HepG2 (cell line): ENCODE results near the gene TMEM204.

- RRBS, 2 experiments, result 77 to 83% methylated on average over 4 of the region's 17 CpGs
CAGE:
- cytosol, long polyA minus RNA, result no peak
- cytosol, long polyA plus RNA, result no peak
- long polyA plus RNA, result no peak
- nucleus, long polyA minus RNA, result no peak
- nucleus, long polyA plus RNA, result no peak
Observed at GRCh38 chr16:973366-973746, 2.6 kb upstream of the LMF1 start.

GRCh38 chr16:987913-988253, 6.3 kb downstream of the SOX8 start:
- RRBS, 2 experiments, result 13 to 16% methylated on average over 6 of the region's 16 CpGs
CAGE:
- cytosol, long polyA minus RNA, result no peak
- cytosol, long polyA plus RNA, result no peak
- long polyA plus RNA, result no peak
- nucleus, long polyA minus RNA, result no peak
- nucleus, long polyA plus RNA, result no peak

DNA sequence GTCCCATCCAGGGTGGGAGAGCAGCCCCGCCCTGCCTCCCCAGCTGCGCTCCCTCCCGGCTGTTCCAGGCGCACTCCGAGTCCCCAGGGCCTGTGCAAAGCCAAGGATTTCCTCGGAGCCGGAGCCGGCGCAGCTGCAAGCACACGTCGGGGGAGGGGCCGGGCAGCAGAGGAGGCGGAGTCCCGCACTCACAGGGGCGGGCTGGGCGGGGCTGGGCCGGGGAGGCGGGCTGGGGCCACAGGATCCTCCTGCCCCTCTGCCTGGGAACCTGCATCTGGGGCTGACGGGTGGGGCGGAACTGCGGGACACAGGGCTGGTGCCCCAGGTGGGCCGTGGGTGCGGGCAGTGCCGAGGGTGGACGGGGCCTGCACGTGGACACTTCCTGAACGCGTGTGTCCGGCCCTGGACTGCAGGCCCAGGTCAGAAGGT, 24.1 kb upstream of the SSTR5 start:
- RRBS, 2 experiments, result 3% methylated on average over 10 to 12 of the region's 29 CpGs
CAGE:
- cytosol, long polyA minus RNA, result no peak
- cytosol, long polyA plus RNA, result no peak
- long polyA plus RNA, result no peak
- nucleus, long polyA minus RNA, result no peak
- nucleus, long polyA plus RNA, result no peak

DNA sequence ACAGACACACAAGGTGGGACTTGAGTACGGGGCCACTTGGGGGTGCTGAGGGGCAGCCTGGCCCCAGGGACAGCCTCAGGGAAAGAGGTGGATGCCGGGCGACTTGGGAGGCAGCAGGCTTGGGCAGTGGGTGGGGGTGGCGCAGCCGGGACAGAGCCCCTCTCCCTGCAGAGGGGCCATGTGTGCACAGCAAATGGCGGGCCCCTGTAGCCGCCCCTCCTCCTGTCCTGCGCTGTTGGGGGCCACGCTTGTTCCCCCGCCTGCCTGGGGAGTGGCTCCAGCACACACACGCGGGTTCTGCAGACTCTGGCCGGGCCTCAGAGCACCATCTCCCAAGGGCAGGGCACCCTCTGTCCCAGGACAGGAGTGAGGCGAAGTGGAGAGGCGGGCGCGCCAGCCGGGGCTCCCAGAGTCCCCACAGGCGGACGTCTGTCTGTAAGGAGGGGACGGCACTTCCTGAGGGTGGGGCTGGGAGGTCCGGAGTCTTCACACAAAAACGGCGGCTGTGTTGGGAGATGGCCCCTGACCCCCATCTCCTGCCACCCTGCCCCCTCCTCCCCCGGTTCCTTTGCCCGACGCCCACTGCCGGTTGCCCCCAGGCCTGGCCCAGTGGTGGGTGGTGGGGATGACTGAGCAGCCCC, 5.8 kb downstream of the C1QTNF8 start:
- RRBS, 2 experiments, result 3% methylated on average over 15 to 17 of the region's 28 CpGs
CAGE:
- cytosol, long polyA minus RNA, result no peak
- cytosol, long polyA plus RNA, result no peak
- long polyA plus RNA, result no peak
- nucleus, long polyA minus RNA, result no peak
- nucleus, long polyA plus RNA, result no peak

DNA sequence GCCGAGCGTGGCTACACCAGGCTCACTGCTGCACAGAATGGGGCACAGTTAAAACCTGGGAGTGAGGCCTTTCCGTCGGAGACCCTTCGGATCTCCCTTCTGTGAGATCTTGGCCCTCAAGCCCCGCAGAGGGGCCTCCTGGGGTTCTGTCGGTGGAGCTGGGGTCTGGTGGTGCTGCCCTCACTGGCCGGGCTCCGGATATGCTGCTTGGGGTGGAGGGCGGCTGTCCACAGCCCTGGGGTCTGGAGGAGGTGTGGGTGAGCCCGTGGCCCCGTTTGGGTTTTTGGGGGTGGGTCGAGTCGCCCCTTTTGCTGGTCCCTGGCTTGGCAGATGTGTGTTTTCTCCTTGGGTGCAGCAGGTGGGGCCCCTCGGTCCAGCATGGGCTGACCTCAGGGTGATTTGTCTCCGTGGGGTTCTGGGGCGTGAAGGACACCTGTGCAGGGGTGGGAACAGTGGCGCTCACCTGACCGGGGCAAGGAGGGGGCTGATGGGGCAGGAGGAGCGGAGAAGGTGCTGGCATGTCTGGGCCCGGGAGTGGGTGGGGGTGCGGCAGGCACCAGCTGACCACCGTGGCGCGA, 11.8 kb downstream of the CACNA1H start:
- RRBS, 2 experiments, result 66 to 71% methylated on average over 3 of the region's 25 CpGs
CAGE:
- cytosol, long polyA minus RNA, result no peak
- cytosol, long polyA plus RNA, result no peak
- long polyA plus RNA, result no peak
- nucleus, long polyA minus RNA, result no peak
- nucleus, long polyA plus RNA, result no peak

GRCh38 chr16:1221646-1221975, 3.5 kb downstream of the TPSG1 start:
- RRBS, 2 experiments, result 63% methylated on average over 1 of the region's 9 CpGs; no CpG with 5 or more reads in 1 of the 2 experiments
CAGE:
- cytosol, long polyA minus RNA, result no peak
- cytosol, long polyA plus RNA, result no peak
- long polyA plus RNA, result no peak
- nucleus, long polyA minus RNA, result no peak
- nucleus, long polyA plus RNA, result no peak

DNA sequence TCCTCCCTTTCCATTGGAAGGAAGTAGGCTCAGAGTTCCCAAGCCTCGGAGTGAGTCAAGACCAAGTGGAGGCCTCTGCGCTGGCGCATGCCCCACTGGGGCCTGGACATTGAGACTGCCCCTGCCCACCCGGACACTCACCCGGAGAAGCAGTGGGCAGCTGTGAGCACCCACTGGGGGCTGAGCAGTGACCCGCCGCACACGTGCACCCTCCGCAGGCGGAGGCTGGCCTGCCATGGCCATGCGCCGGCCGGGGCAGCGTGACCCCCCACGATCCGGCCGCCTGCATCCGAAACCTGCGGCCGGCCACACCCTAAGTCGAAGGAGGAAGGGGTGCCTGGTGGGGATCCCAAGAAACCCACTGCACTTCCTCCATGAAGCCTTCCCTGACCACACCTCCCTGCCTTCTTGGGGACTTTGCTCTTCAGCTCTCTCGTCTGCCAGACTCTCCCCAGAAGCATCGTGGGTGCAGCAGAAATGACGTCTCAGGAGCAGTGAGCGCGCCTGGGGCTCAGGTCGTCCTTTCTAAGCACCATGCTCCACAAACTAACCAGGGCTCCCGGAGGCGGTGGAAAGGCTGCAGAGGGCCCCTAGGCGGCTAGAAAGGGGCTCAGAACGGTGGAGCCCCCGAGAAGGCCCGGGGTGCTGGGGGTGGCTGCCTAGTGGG, 1.7 kb downstream of the TPSG1 start:
- RRBS, 2 experiments, result 30 to 32% methylated on average over 6 of the region's 33 CpGs
CAGE:
- cytosol, long polyA minus RNA, result no peak
- cytosol, long polyA plus RNA, result no peak
- long polyA plus RNA, result no peak
- nucleus, long polyA minus RNA, result no peak
- nucleus, long polyA plus RNA, result no peak

DNA sequence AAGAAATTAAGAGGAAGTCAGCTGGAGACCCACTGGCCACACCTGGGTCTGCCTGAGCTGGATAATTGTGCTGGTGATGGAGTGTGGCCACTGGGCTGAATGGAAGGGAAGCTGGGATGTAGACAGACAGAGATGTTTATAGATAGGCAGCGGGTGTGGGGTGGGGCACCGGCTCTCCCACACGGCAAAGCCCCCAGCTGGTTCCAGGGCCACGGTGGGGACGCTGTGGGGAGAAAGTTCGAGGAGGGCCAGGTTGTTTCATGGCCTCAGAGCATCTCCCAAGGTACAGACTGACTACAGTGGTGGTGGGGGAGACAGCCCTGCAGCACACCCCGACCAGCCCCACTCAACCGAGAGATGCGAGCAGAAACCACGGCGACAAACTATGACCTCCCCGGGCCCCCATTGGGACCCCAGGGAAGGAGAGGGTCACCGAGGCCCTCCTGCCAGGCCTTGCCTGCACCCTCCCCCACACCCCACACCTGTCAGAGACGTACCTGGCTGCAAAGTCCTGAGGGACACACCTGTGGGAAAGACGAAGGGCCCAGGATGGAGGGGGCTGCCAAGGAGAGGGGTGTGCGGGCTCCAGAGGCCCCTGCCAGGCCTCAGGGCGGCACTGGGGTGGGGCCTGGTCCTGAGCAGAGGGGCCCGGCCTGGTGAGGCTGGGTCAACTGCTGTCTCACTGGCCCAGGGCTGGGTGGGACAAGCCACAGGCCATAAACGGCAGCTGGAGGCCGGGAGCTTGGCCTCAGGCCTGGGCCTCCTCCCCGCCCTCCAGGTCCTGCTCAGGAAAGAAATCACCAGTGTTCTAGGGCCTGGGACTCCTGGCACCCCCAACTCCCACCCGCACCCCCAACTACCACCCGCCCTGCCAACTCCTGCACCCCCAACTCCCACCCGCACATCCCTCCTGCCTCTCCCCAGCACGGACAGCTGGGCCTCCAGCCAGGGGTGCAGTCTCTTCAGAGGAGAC, 677 bp downstream of the TPSG1 start:
- RRBS, 2 experiments, result 0 to 7% methylated on average over 2 to 3 of the region's 25 CpGs
CAGE:
- cytosol, long polyA minus RNA, result no peak
- cytosol, long polyA plus RNA, result no peak
- long polyA plus RNA, result no peak
- nucleus, long polyA minus RNA, result no peak
- nucleus, long polyA plus RNA, result no peak

DNA sequence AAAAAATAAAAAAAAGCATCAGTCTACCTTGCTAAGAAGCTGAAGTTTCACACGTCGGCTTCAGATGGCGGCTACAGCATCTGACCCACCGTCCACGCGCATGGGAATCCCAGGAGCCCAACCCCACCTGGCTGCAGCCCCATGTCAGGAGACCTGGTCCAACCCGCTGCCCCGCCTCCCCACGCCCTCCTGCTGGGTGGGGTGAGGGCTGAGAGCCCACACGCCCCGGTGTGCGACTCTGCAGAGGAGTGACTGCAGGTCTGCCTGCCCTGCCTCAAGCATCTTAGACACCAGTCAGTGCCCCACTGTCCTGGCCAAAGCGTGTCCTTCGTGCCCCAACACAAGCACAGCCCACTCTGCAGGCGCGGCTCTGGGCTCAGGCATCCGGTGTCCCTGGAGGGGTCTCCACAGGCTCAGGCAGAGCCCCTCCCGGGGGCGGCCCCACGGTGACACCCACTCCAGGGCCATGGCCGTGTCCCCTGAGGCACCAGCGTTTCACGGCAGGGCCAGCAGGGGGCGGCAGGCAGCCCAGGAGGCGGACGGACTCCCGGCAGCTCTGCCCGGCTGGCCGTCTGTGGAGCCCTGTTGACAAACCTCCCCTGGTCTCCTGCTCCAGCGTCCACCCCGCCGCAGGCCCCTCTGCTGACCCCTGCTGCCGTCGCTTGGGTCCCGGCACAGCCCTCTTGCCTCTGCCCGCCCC, 8.7 kb upstream of the UBE2I start:
- RRBS, 2 experiments, result 4 to 11% methylated on average over 7 of the region's 36 CpGs
CAGE:
- cytosol, long polyA minus RNA, result no peak
- cytosol, long polyA plus RNA, result no peak
- long polyA plus RNA, result no peak
- nucleus, long polyA minus RNA, result no peak
- nucleus, long polyA plus RNA, result start-site peak on the minus strand centred at position 121 of the sequence, 20 bp wide, 9 and 21 reads in 2 replicates

DNA sequence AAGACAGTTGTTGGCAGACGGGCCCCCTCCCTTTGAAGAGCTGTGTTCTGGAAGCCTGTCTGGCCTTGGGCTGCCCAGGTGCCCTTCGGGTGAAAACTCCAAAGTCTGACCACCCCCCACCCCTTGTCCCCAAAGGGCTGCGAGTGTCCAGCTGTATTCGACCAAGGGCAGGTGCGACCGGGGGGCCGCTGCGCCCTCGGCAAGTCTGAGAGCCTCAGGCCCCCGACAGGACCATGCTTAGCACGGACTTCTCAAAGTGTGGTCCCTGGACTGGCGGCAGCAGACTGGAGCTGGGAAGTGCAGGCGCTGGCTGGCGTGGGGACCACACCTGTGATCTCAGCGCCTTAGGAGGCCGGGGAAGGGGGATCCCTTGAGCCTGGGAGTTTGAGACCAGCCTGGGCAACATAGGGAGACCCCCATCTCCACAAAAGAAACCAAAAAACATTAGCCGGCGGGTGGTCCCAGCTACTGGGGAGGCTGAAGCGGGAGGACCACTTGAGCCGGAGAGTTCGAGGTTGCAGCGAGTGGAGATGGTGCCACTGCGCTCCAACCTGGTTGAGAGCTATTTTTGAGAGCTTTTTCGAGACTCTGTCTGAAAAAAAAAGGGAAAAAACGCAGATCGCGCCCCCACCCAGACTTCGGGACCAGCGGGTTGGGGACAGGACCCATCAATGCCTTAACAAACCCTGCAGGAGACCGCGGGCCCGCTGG, 987 bp upstream of the BAIAP3 start:
- RRBS, 2 experiments, result 26 to 38% methylated on average over 4 of the region's 32 CpGs
CAGE:
- cytosol, long polyA minus RNA, result no peak
- cytosol, long polyA plus RNA, result no peak
- long polyA plus RNA, result no peak
- nucleus, long polyA minus RNA, result no peak
- nucleus, long polyA plus RNA, result no peak

- RRBS, 2 experiments, result no CpG with 5 or more reads among the region's 3 CpGs
CAGE:
- cytosol, long polyA minus RNA, result no peak
- cytosol, long polyA plus RNA, result no peak
- long polyA plus RNA, result no peak
- nucleus, long polyA minus RNA, result no peak
- nucleus, long polyA plus RNA, result no peak
Observed at GRCh38 chr16:1392397-1392647, 22.2 kb downstream of the UNKL start.

- RRBS, 2 experiments, result 78 to 80% methylated on average over 11 of the region's 36 CpGs
CAGE:
- cytosol, long polyA minus RNA, result no peak
- cytosol, long polyA plus RNA, result no peak
- long polyA plus RNA, result no peak
- nucleus, long polyA minus RNA, result no peak
- nucleus, long polyA plus RNA, result no peak
Observed at GRCh38 chr16:1426875-1427594, 3.8 kb upstream of the PERCC1 start.

GRCh38 chr16:1427801-1428487, 2.9 kb upstream of the PERCC1 start:
- RRBS, 2 experiments, result 54 to 58% methylated on average over 3 of the region's 46 CpGs
CAGE:
- cytosol, long polyA minus RNA, result no peak
- cytosol, long polyA plus RNA, result no peak
- long polyA plus RNA, result no peak
- nucleus, long polyA minus RNA, result no peak
- nucleus, long polyA plus RNA, result no peak

DNA sequence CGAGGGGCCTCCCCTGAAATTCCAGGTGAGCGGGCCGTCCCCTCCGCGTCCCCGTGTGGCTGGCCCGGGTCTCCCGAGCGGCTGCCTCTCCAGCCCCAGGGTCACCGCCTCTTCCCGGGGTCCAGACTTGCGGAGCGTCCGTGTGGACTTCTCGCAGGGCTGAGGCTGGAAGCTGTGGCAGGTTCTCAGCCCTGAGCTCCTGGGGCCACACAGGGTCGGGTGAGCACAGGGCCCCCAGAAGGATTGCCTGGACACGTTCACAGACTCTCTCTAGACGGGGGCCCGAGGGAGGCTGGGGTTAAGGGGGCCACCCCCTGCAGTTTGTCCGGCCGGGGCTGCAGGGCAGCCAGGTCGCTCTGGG, 7.5 kb downstream of the TELO2 start:
- RRBS, 2 experiments, result 95 to 96% methylated on average over 12 of the region's 22 CpGs
CAGE:
- cytosol, long polyA minus RNA, result no peak
- cytosol, long polyA plus RNA, result no peak
- long polyA plus RNA, result no peak
- nucleus, long polyA minus RNA, result no peak
- nucleus, long polyA plus RNA, result no peak

DNA sequence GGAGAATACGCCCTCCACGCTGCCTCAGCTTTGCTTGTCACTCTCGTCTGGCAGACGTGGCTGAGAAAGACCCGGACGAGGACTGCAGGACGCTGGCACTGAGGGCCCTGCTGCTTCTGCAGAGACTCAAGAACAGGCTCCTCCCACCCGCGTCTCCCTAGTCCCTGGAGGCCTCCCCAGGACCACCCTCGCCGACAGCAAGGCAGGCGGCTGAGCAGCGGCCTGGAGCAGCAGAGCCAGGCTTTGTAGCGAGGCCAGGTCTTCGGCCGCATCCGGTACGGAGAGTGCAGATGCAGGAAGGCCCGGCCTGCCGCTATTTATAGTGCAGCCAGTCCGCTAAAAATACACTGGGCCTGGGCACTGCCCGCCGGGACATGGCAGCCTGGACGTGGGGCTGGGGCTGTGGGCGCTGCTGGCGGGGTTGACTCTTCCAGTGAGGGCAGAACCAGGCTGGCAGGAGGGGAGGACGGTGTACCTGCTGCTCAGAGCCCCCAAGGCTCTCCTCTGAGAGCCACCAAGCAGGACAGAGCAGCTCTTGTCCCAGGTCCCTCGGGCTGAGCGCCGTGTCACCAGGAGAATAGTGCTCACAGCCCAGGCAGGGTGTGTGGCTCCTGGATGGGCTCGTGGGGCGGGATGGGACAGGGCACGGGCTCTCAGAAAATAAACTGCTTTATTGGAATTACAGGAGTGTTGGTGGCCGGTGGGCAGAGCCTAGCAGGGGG, 16.8 kb downstream of the TELO2 start:
- RRBS, 2 experiments, result 89 to 90% methylated on average over 6 of the region's 34 CpGs
CAGE:
- cytosol, long polyA minus RNA, result no peak
- cytosol, long polyA plus RNA, result no peak
- long polyA plus RNA, result no peak
- nucleus, long polyA minus RNA, result no peak
- nucleus, long polyA plus RNA, result no peak

- RRBS, 2 experiments, result 94 to 96% methylated on average over 5 to 8 of the region's 26 CpGs
CAGE:
- cytosol, long polyA minus RNA, result no peak
- cytosol, long polyA plus RNA, result no peak
- long polyA plus RNA, result no peak
- nucleus, long polyA minus RNA, result no peak
- nucleus, long polyA plus RNA, result no peak
Observed at GRCh38 chr16:1533092-1533852, at the start of gene TMEM204. Gene TMEM204, plus strand, starts transcription at chr16:1533666.

DNA sequence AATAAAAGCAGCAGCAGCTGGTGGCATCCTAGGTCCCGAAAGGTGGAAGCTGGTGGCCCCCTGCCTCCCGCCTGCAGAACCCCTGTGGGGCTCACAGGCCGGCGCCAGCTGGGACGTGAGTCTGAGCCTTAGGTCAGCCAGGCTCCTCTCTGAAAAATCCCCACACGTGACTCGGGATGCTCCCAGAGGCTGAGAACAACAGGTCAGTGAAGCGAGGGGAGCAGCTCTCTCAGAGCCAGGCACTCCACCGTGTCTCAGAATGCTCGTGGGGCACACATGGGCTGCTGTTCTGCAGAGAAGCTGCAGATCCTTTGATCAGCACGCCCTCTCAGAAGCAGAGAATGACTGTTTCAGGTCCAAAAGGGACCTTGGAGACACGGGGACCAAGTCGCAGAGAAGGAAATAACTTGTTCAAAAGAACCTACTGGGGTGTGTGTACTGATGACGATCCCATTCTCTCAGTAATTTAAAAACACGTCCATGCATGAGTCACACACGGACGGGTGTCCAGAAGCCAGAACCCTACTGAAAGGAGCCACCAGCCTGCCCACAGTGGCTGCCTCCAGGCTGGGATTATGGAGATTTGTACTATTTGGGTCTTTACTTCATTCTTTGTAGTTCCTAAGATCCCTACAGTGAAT, 27.6 kb downstream of the TMEM204 start:
- RRBS, 2 experiments, result no CpG with 5 or more reads among the region's 17 CpGs
CAGE:
- cytosol, long polyA minus RNA, result no peak
- cytosol, long polyA plus RNA, result no peak
- long polyA plus RNA, result no peak
- nucleus, long polyA minus RNA, result no peak
- nucleus, long polyA plus RNA, result no peak

GRCh38 chr16:1601370-1601916, 10.4 kb downstream of the IFT140 start:
- RRBS, 2 experiments, result no CpG with 5 or more reads among the region's 7 CpGs
CAGE:
- cytosol, long polyA minus RNA, result no peak
- cytosol, long polyA plus RNA, result no peak
- long polyA plus RNA, result no peak
- nucleus, long polyA minus RNA, result no peak
- nucleus, long polyA plus RNA, result no peak

GRCh38 chr16:1614457-1615210, 2.5 kb downstream of the CRAMP1 start:
- RRBS, 2 experiments, result 1% methylated on average over 56 to 60 of the region's 82 CpGs
CAGE:
- cytosol, long polyA minus RNA, result no peak
- cytosol, long polyA plus RNA, result no peak
- long polyA plus RNA, result no peak
- nucleus, long polyA minus RNA, result no peak
- nucleus, long polyA plus RNA, result no peak

DNA sequence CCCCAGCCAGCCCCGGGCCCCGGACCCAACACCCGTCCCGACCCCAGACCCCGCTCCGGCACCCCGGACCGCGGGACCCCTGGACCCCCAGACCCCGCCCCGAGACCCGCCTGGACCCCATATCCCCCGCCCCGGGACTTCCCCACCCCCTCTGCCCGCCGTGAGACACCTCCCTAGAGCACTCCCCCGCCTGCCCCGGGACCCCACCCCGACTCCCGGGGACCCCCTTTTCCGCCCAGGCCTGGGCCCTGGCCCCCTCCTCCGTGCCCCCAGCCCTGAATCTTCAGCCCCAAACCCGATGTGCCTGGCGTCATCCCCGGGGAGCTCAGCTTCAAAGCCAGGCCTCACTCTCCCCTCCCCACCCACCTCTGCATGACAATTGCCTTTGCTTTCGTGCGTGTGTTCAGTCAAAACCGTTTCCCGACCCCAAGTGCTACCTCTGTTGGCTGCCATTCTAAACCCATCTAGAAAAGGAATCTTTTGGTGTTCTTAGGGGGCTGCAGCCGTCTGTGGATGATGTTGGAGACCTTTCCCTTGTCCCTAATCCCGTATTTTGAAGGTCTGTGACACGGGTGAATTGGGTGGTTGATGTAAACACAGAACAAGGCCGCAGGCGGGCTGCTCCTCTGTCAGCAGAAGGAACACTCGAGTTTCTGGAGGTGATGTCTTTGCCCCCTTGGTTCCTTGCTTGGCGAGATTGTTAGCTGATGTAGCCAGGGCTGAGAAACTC, 869 bp downstream of the MAPK8IP3 start:
- RRBS, 2 experiments, result 2% methylated on average over 15 to 21 of the region's 36 CpGs
CAGE:
- cytosol, long polyA minus RNA, result no peak
- cytosol, long polyA plus RNA, result no peak
- long polyA plus RNA, result no peak
- nucleus, long polyA minus RNA, result no peak
- nucleus, long polyA plus RNA, result no peak